ENCODE data around the genes TENT5C, WARS2 and PHGDH.

DNA sequence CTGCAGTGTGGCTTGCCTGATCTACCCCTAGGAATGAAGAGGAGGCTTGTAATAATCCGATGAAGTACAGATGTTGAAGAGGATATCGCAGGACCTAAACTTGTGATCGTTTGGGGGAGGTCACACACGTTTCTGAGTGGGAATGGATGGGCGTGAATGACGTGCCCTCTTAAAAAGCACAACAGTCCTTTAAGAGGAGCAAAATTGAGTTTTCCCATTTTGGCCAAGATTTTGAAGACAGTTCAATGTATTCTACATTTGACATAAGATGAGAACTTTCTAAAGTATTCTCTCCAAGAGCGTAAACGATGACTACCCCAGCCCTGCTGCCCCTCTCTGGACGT, 599 bp downstream of the MAN1A2 start:
- PRO-cap = no peak
- RAMPAGE, long total RNA, 2 experiments = no peak in any of the 2 experiments

DNA sequence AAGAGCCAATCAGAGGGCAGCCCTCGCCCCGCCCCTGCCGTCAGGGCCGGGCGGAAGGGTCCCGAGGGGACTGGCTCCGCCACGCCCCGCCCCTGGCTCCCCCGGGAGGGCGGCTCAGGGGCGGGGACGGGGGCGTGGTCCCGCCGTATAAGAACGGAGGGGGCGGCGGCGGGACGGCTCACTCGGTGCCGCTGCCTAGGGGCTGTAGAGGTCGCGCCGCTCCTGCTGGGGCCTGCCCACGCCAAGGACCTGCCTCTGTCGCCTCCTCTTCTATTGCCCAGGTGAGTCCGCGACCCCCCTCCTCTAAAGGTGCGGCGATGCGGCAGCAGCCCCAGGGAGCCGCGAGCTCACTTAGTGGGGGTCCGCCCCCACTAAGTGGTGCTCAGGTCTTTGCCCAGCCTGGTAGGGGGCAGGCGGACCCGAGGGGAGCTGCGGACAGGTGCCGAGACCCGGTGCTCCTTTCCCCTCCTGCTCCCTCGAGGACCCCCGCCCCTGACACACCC, at the start of gene TENT5C:
TSS of gene TENT5C (plus strand) at position 176 of the 503 bp plus-strand sequence.
- PRO-cap = bidirectional peak, plus-strand start at position 181 of the sequence, minus-strand start outside the sequence; unidirectional peak, plus-strand start at position 337 of the sequence
- RAMPAGE, long total RNA, 2 experiments = start-site peak on the plus strand in 2 of 2 experiments, centred at positions 179 to 207 of the sequence, 147 to 219 reads per replicate

DNA sequence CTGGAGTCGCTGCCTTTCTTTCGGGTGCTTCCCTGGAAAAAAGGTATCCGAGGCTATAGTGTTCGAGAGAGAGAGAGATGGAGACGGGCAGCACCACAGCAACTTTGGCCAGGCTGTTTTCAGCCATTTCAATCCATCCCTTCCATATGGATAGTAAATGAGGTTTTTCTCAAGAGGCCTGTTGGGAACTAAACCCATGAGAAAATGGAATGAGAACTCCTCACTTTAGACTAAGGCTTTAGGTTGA, 25.2 kb downstream of the TENT5C start:
- PRO-cap = no peak
- RAMPAGE, long total RNA, 2 experiments = no peak in any of the 2 experiments

GRCh38 chr1:117656055-117656931, 50.4 kb downstream of the TENT5C start:
- PRO-cap = no peak
- RAMPAGE, long total RNA, 2 experiments = no peak in any of the 2 experiments

- PRO-cap = no peak
- RAMPAGE, long total RNA, 2 experiments = no peak in any of the 2 experiments
These were observed 107.8 kb downstream of the GDAP2 start for GRCh38 chr1:117821526-117822073.

DNA sequence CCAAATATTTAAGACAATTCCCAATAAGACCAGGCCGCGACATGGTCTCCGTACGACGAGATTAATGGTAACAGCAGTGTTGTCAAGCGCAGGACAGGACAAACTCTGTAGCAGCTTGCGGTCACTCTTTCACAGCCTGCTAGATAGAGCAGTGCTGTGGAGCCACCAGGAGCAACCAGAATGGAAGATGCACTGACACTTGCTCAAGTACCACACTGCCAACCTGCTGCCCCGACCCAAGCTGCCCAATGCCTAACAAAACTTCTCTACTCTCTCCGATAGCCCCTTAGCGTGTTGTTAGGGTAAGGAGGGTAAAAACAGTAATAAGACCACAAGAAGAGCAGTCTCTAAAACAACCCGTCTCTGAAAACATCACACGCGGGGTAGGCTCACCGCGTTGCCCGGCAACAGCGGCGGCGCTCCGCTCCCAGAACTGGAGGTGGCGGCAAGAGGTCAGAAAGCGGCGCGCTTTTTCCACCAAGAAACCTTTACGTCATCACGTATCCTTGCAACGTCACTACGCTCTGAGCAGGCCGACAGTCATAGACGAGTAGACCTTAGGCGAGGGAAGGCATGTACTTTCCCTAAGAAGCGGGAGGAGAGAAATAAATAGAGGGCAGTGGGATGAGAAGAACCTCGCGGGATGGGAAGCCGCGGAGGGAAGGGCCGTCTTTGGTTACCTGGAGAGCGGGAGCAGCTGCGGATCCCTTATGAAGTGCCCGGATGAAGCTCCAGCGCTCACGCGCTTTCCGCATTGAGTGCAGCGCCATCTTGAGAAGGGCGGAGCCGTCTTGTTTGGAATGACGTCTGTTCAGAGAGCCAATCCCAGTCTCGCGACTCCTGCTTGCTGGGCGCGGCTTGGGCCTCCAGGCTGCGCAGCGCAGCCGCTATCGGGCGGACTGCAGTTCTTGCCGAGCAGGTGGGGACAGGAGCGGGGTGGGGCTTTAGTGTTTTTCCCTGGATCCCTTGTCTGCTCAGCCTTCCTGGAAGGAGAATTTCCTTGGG, at the start of gene WARS2:
TSS of gene WARS2 (minus strand) at position 779 of the 1,005 bp plus-strand sequence.
- PRO-cap = bidirectional peak, plus-strand start at position 543 of the sequence, minus-strand start at position 435 of the sequence; bidirectional peak, plus-strand start at position 897 of the sequence, minus-strand start at position 779 of the sequence
- RAMPAGE, long total RNA, 2 experiments = start-site peak on the plus strand in 2 of 2 experiments, centred at positions 546 to 882 of the sequence, 19 to 80 reads per replicate; start-site peak on the minus strand in 2 of 2 experiments, centred at positions 778 to 792 of the sequence, 77 to 118 reads per replicate

- PRO-cap = no peak
- RAMPAGE, long total RNA, 2 experiments = no peak in any of the 2 experiments
These were observed 563 bp upstream of the WARS2 start for GRCh38 chr1:119140880-119141551.

DNA sequence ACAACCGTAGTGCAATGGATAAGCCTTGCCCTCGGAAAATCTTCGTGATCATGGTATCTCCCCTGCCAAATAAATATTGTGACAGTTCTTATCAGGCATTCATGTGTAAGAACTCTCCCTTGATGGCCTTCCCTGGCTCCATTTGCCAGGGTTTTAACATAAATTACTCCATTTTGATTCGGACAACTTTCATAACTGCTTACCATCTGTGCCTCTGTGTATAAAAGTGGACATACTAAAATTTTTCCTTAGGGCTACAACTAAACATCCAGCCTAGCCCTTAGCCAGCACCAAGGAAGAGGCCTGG, 37.2 kb upstream of the HAO2 start:
- PRO-cap = no peak
- RAMPAGE, long total RNA, 2 experiments = no peak in any of the 2 experiments

DNA sequence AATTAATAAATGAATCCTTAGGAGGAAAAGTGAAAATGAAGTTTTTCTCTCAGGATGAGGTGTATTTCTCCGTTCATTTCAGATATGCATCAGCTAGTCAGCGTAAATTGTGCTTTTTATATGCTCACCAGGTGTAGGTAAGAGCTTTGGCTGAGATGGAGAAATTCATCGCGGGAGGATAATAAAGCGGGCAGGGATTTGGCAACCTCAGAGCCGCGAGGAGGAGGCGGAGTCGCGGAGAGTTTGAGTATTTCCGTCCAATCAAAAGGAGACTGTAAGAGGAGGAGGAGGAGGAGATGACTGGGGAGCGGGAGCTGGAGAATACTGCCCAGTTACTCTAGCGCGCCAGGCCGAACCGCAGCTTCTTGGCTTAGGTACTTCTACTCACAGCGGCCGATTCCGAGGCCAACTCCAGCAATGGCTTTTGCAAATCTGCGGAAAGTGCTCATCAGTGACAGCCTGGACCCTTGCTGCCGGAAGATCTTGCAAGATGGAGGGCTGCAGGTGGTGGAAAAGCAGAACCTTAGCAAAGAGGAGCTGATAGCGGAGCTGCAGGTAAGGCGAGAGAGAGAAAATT, at the start of gene PHGDH:
TSS of gene PHGDH (plus strand) at position 329 of the 577 bp plus-strand sequence.
- PRO-cap = unidirectional peak, plus-strand start at position 331 of the sequence
- RAMPAGE, long total RNA, 2 experiments = start-site peak on the plus strand in 2 of 2 experiments, centred at positions 330 to 332 of the sequence, 84 to 101 reads per replicate

GRCh38 chr1:119713011-119714016, 1.6 kb downstream of the PHGDH start:
- PRO-cap = no peak
- RAMPAGE, long total RNA, 2 experiments = no peak in any of the 2 experiments

- PRO-cap = no peak
- RAMPAGE, long total RNA, 2 experiments = no peak in any of the 2 experiments
These were observed 20.9 kb downstream of the PHGDH start for GRCh38 chr1:119732379-119733223.

DNA sequence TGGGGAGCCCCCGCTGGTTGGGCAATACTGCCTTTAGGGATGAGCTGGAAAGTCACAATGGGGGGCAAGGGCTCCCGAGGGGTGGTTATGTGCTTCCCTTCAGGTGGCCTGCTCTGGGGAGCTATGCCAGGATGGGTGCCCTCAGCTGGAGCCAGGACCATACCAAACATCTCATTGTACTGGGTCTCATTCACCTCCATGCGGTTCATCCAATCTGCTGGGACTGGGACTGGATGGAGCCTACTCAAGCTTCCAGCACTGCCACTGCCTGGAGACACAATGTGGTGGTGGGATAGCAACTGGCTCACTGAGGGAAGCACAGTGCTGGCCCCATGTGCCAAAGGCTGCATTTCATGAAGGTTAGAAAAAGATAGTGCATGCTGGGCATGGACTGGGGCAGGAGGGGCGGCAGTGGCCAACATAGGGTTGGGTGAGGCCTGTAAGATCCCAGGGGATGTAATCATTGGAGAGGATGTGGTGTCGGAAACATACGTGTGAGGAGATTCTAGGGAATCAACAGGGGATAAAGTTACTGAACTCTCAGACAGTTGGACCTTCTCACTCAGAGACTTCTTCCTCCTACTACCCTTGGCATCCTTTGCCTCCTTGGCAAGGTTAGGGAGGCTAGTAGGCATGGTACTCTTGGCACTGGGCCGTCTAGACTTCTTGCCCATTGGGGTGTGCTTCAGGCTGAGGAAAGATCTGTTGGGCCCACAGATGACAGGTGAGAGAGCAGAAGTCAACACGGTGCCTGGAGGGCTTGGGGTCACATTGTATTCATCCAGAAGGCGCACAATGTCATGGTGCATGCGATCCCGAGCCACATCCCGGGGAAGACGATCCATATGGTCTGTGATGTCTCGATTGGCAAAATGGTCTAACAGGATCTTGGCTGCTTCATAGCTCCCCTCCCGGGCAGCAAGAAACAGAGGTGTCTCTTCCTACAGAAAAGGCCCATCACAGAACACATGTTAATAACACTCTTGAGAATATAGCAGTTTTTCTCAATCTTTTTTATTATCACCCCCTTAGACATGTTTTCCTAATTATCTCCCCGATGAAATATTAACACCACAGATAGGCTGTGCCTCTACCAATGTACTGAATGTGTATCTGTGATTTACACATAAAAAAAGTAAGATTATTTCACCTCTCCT, 19.8 kb upstream of the ADAM30 start:
- PRO-cap = no peak
- RAMPAGE, long total RNA, 2 experiments = no peak in any of the 2 experiments

GRCh38 chr1:120342363-120343129, 72.3 kb upstream of the NBPF8 start:
- PRO-cap = no peak
- RAMPAGE, long total RNA, 2 experiments = no peak in any of the 2 experiments

- PRO-cap = no peak
- RAMPAGE, long total RNA, 2 experiments = no peak in any of the 2 experiments
These were observed 47.5 kb downstream of the NBPF8 start for GRCh38 chr1:120461893-120463099.

GRCh38 chr1:120665017-120665723, 58.6 kb upstream of the NOTCH2NLR start:
- PRO-cap = no peak
- RAMPAGE, long total RNA, 2 experiments = start-site peak on the minus strand in 1 of 2 experiments, at chr1:120665306-120665348 at its widest, 24 reads per replicate

- PRO-cap = no peak
- RAMPAGE, long total RNA, 2 experiments = no peak in any of the 2 experiments
These were observed 38.4 kb upstream of the PPIAL4A start for GRCh38 chr1:120851061-120851640.

DNA sequence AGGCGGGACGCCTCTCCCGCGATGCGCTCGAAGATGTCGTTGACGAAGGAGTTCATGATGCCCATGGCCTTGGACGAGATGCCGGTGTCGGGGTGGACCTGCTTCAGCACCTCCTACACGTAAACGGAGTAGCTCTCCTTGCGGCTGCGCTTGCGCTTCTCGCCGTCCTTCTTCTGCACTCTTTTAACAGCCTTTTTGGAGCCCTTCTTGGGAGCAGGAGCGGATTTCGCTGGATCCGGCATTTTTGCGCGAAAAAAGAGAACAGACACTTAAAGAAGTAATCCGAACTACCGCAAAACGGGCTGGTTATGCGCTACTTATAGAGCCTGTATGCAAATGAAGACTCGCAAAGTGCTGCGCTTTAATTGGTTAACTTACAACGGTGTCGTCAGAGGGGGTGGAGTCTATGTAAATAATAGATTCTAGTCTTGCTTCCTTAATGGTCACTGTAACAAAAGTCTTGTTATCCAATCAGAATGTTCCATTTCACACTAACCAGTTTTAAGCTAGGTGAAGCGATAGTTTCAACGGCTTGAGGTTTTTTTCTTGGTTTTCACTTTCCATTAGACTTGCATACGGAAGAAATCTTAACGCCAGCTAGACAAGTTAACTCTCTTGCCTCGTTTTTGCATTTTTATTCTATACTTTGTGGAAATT, 67.0 kb downstream of the FAM72B start:
- PRO-cap = unidirectional peak, minus-strand start at position 182 of the sequence; unidirectional peak, minus-strand start at position 292 of the sequence
- RAMPAGE, long total RNA, 2 experiments = no peak in any of the 2 experiments

DNA sequence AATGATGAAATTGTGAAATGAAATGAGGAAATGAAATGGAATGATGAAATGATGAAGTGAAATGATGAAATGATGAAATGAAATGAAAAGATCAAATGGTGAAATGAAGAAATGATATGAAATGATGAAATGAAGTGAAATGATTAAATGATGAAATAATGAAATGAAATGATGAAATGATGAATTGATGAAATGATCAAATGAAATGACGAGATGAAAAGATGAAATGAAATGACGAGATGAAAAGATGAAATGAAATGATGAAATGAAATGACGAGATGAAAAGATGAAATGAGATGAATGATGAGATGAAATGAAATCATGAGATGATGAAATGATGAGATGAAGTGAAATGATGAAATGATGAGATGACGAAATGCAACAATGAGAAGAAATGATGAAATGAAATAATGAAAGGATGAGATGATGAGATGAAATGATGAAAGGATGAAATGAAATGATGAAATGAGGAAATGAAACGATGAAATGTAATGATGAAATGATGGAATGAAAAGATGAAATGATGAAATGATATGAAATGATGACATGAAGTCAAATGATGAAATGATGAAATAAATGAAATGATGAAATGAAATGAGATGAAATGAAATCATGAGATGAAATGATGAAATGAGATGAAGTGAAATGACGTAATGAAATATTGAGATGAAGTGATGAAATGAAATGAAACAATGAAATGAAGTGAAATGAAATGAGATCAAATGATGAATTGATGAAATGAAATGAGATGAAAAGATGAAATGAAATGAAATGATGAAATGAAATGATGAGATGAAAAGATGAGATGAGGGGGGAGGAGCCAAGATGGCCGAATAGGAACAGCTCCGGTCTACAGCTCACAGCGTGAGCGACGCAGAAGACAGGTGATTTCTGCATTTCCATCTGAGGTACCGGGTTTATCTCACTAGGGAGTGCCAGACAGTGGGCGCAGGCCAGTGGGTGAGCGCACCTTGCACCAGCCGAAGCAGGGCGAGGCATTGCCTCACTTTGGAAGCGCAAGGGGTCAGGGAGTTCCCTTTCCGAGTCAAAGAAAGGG, 216.2 kb downstream of the SRGAP2C start:
- PRO-cap = no peak
- RAMPAGE, long total RNA, 2 experiments = no peak in any of the 2 experiments

DNA sequence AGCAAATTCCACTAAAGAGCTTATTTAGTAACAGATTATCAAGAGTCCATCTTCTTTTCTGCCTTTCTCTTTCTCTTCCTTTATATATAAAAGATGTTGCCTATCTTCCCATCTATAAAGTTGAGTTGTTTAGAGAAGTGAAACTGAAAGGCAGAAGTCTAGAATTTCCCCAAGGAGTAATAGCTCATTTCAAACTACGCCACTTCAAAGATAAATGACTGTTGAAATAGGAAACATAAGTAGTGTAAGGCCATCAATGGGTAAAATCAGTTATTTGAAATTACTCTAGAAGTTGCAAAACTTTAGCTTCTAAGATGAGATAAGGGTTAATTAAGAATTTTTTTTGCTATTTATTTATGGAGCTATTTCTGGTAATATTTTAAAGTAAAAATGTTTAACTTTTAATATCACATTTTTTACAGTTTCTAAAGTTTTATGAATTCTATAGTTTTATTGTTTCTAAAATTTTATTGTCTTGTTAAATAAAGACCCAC, 273.9 kb downstream of the SRGAP2C start:
- PRO-cap = no peak
- RAMPAGE, long total RNA, 2 experiments = no peak in any of the 2 experiments

DNA sequence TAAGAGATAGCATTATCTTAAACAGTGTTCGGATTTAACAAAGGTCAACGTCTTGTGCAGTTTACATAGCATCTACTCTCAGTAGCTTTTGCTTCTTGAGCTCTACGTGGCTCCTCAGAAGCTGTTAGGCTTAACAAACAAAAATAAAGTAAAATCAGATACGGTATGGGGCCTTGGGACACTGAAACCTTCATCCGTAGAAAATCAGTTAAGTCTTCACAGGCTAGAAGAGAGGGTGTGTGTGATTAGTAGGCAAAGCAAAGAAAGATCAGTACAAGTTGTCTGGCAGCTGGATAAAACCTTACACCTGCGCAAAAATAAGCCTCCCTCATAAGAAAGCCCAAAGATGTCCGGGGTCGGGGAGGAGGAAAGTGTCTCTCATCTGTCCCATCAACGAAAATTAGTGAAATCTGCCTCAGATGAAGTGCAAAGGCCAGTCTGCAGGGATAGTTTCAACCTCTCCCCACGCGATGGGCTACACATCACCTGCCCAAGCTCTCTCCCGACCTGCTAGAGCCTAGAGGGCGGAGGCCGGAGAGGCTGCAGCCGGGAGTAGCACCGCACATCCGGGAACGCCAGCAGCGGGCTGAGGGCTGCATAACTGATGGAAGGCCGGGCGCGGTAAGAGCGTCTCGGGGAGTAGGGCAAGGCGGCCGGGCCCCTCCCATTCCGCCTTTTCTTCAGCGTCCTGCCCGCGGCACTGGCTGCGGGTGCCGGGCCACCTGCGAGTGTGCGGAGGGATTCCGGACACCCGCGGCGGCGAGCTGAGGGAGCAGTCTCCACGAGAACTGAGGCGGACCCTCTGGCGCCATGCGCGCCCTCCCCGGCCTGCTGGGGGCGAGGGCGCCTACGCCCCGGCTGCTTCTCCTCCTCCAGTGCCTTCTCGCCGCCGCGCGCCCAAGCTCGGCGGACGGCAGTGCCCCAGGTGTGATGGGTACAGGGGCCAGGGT, 334.0 kb downstream of the SRGAP2C start:
- PRO-cap = unidirectional peak, plus-strand start at position 598 of the sequence
- RAMPAGE, long total RNA, 2 experiments = no peak in any of the 2 experiments